GM19239 (cell line): Measurements from ENCODE around the gene CCM2L.

DNA sequence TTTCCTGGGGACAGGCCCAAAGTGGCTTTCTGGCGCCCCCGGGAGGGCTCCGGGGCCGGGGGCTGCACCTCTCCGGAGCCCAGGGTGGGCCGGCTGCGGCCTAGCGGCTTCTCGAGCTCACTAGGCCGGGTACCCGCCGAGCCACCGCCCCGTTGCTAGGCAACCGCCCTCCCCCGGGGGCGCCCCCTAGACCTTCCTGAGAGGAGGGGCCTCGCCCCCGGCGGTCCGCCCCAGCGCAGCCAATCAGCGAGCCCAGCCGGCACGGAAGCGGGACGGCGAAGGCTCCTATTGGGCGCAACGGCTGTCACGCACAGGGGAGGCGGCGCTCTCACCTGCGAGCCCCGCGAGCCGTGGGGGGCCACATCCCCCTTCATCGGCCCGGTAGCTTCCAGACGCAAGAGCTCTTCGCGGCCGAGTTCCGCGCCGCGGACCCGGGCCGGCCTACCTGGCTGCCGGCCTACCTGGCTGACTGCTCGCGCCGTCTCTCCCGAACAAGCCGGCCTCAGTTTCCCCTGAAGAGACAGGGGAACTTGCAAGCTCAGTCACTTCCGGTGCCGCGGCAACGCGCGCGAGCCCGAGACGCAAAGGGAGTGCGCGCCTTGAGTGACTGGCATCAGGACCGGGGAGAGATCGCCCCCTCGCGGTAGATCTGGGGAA, 863 bp upstream of the BCL2L1 start:
- RRBS = 2% methylated on average over 43 of the region's 70 CpGs

DNA sequence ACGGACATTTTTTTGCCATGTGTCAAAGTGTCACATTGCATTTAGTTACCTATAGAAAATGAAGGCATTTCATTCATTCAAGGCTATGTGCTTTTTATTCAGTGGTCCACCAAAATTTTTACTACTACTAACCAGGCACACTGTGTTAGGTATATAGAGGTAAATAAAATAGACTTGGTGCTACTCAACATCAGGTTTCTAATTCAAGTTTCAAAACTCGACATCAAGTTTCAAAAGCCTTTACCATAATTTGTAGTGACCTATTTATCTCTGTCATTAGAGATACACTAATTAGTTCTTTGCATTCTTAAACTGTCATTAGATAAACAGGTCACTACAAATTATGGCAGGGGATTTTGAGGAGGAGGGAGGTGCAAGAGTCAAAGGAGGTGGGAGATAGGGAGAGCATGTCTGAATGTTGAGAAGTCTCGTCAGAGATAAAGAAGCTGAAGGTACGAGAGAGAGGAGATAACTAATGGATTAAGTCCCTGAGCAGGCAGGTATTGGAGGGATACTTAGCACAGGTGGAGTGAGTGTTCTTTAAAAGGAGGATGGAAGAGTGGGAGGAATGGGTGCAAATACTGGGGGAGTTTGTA, 39.8 kb upstream of the MYLK2 start:
- RRBS = no CpG with 5 or more reads among the region's 4 CpGs

GRCh38 chr20:31833707-31834399, 11.6 kb downstream of the FOXS1 start:
- RRBS = no CpG with 5 or more reads among the region's 24 CpGs

DNA sequence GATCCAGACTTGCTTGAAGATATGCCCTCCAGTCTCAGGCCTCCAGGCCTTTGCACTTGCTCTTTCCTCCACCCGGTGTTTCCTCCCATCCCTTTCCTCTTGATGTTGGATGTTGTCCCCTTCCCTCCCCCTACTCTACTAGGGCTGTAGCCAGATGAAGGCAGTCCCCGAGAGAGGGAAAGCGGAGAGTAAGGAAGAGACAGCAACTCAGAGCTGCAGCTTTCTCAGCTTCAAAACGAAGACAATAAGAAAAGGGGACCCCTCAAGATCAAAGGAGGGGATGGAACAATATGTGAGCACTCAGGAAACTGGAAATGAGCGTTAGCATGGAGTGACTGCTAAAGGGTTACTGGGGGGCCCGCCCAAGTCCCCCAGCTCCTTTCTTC, 592 bp upstream of the XKR7 start:
- RRBS = no CpG with 5 or more reads among the region's 6 CpGs

- RRBS = no CpG with 5 or more reads among the region's 6 CpGs
These were observed 2.5 kb upstream of the CCM2L start for GRCh38 chr20:32007587-32008370.

- RRBS = no CpG with 5 or more reads among the region's 6 CpGs
These were observed at the start of gene CCM2L for GRCh38 chr20:32009969-32010576. Gene CCM2L (plus strand): TSS chr20:32010438.

GRCh38 chr20:32018966-32019859, 9.0 kb downstream of the CCM2L start:
- RRBS = 3% methylated on average over 32 of the region's 75 CpGs

DNA sequence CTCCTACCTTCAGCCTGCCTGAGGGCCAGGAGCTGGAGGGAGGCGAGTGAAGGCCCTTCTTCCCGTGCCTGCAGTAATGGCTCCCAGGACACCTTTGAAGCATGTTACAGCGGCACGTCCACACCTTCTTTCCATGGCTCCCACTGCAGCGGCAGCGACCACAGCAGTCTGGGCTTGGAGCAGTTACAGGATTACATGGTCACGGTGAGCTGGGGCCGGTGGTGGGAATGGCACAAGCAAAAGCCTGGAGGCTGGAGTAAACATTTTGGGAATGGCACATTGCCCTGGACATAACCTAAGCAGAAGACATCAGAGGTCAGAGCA, 18.6 kb downstream of the CCM2L start:
- RRBS = no CpG with 5 or more reads among the region's 8 CpGs

DNA sequence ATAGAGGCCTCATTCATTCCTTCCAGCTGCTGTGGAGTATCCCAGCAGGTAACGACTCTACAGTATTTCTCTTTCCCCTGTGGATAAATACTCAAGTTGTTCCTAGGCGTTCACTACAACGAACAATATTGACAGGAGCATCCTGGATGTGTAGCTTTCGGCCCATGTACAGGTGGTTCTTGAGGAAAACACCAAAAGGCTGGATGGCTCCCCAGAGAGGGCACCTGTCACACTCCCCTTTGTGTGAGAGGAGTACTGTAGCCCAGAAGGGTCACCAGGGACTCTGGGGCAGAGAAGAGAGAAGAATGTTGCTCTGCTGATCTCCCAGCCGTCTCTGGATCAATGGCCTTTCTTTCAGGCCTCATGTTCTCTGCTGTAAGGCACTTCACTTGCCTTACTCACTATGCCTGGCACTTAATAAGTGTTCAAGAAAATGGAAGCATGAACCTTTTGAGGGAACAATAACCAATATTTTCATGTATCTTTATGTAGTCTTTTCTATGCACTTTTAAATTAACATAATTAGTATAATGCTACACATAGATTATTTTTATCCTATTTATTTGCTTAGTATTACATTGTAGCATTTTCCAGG, 3.0 kb downstream of the HCK start:
- RRBS = no CpG with 5 or more reads among the region's 5 CpGs

GRCh38 chr20:32184675-32185476, 22.7 kb downstream of the PLAGL2 start:
- RRBS = no CpG with 5 or more reads among the region's 13 CpGs

DNA sequence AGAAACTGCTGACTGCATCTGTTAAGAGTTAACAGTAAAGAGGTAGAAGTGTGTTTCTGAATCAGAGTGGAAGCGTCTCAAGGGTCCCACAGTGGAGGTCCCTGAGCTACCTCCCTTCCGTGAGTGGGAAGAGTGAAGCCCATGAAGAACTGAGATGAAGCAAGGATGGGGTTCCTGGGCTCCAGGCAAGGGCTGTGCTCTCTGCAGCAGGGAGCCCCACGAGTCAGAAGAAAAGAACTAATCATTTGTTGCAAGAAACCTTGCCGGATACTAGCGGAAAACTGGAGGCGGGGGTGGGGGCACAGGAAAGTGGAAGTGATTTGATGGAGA, 12.8 kb downstream of the PLAGL2 start:
- RRBS = no CpG with 5 or more reads among the region's 6 CpGs

GRCh38 chr20:32195763-32196694, 11.5 kb downstream of the PLAGL2 start:
- RRBS = no CpG with 5 or more reads among the region's 14 CpGs

GRCh38 chr20:32204550-32205464, 2.7 kb downstream of the PLAGL2 start:
- RRBS = no CpG with 5 or more reads among the region's 5 CpGs

- RRBS = no CpG with 5 or more reads among the region's 7 CpGs
These were observed 28.5 kb downstream of the POFUT1 start for GRCh38 chr20:32235873-32236814.

GRCh38 chr20:32433358-32433822, 75.3 kb downstream of the ASXL1 start:
- RRBS = 100% methylated on average over 1 of the region's 14 CpGs

DNA sequence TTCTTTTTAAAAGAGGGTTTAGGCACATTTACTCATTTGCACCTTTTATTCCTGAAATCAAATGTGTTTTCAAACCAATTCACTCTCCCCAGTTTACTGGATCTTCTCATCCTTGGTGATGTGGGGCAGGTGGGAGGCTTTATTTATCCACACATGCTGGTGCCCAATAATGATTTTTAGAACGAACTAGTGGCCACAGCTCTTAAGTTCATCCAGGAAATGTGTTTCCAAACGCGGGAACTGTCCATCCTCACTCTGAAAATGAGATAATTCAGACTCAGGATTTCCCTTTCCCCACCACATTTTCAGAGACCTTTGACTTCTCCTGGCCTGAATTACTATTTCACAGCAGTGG, 99.6 kb downstream of the NOL4L start:
- RRBS = no CpG with 5 or more reads among the region's 3 CpGs

- RRBS = no CpG with 5 or more reads among the region's 4 CpGs
These were observed 99.2 kb downstream of the NOL4L start for GRCh38 chr20:32485865-32486337.

GRCh38 chr20:32511028-32511482, 74.1 kb downstream of the NOL4L start:
- RRBS = no CpG with 5 or more reads among the region's 13 CpGs

DNA sequence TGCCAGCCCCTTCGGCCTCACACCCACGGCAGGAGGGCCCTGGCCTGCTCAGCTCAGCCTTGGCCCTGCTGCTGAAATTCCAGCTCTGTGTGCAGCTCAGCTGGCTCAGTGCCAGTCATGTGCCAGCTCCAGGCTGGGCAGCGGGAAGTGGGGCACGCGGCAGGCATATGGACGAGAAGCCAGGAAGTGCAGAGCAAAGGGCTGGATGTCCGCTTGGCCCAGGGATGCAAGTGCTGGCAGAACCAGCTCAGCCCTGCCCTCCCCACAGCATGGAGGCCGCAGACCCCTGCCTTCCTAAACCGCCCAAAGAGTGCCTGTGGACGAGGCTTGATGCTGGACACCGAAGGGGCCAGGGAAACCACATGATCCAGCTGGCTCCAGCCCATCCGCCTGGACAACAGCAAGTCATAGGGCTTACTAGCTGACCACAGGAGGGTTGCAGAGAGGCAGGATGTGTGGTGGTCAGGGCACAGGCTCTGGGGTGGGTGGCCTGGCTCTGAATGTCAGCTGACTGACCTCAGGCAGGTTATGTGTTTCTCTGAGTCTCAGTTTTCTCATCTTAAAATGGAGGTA, 60.1 kb downstream of the NOL4L start:
- RRBS = no CpG with 5 or more reads among the region's 12 CpGs

DNA sequence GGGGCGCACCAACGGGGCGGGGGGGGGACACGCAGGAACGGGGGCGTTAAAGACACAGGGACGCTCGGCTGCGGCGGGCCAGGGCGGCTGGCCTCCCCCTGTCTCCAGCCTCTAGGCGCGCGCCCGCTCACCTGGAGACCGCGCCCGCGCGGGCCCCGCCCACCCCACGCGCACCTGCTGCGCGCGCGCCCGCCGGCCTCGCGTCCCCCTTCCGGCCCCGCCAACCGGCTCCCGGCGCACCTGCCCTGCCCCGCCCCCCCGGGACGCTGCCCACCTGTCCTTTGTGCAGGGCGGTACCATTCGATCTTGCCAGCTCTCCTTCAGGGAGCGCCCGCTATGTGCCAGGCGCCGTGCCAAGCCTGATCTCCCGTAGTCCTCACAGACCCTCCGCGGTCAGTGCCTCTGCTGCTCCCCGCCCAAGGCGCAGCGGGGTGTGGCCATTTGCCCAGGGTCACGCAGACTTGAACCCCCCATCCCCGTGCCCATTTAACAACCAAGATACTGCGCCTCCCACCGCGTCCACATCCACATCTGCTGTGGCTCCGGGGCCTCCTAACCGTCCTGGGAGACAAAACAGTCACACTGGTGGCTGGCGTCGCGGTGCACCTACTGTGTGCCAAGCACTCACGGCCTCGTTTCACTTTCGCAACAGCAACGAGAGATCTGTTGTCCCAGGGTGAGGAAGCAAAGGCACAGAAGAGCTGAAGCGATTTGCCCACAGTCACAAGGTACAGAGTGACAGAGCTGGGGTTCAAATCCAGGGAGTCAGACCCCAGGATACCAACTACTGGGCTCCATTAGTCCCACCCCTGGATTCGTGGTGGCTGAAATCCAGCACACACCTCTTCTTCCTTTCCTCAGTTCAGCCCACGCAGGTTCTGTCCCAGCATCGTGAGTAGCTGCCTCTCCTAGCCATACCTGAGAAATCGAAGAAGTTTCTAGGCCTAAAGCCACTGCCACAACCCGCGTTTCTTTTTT, 48.0 kb downstream of the NOL4L start:
- RRBS = no CpG with 5 or more reads among the region's 72 CpGs